Tibial nerve (tissue), 3 donors: ENCODE measurements around the genes IRF2BP1, PGLYRP1, IGFL2, HIF3A, CCDC8 and ZC3H4.

DNA sequence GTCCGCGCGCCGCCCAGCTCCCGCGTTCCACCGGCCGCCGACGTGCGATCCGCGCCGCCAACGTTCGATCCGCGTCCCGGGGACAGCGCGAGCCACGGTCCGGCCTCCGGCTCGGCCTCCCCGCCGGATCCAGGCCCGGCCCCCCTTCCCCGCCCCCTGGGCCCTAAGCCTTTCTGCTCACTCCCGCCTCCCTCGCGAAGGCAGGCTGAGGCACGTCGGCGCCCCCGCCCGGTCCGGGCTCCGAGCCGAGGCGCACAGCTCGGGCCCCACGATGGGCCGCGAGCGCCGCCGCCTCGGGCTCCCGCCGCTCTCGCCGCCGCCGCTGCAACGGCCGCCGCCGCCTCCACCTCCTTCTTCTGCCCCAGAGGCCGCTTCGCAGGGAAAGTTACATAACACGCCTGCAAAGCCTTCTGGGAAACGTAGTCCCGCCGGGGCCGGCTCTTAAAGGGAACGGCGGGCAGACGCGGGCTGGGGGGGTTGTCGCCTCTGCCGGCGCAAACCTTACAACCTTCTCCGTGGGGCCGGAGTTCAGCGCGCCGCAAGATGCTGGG, at the start of gene IRF2BP1:
TSS of gene IRF2BP1 (minus strand) at position 360 of the 551 bp plus-strand sequence.
- PRO-cap: unidirectional peak, minus-strand start at position 358 of the sequence
- RAMPAGE, long total RNA, 3 experiments: no peak in any of the 3 experiments

DNA sequence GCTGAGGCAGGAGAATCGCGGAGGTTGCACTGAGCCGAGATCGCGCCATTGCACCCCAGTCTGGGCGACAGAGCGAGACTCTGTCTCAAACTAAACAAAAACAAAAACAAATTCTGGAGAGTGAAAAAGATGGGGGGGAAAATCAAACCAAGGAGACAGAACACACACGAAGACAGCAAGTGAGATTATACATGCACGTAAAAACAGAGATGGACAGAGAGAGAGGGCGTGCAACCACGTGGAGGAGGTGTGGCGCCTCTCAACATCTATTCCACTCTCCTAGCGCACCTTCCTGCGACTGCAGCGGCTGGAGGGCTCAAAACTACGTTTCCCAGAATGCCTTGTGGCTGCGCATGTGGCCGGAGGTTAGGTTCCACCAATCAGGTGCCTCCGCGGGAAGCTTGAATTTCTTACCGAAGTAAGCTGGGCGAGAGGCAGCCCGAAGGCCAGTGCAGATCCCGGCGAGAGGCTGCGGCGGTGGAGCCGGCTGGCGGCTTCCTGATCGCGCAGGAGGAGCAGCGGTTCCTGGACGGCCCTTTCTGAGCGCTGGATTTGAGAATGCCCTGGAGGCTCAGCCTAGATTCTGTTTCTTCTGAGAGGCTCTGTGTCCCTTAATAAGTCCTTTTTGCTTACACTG, 13.1 kb upstream of the NANOS2 start:
- PRO-cap: no peak
- RAMPAGE, long total RNA, 3 experiments: no peak in any of the 3 experiments

GRCh38 chr19:46022822-46023153, at the start of gene PGLYRP1:
Gene PGLYRP1, minus strand, starts transcription at chr19:46023053.
- PRO-cap: no peak
- RAMPAGE, long total RNA, 3 experiments: no peak in any of the 3 experiments

GRCh38 chr19:46147873-46148306, at the start of gene IGFL2:
Gene IGFL2, plus strand, starts transcription at chr19:46148238.
- PRO-cap: no peak
- RAMPAGE, long total RNA, 3 experiments: no peak in any of the 3 experiments

DNA sequence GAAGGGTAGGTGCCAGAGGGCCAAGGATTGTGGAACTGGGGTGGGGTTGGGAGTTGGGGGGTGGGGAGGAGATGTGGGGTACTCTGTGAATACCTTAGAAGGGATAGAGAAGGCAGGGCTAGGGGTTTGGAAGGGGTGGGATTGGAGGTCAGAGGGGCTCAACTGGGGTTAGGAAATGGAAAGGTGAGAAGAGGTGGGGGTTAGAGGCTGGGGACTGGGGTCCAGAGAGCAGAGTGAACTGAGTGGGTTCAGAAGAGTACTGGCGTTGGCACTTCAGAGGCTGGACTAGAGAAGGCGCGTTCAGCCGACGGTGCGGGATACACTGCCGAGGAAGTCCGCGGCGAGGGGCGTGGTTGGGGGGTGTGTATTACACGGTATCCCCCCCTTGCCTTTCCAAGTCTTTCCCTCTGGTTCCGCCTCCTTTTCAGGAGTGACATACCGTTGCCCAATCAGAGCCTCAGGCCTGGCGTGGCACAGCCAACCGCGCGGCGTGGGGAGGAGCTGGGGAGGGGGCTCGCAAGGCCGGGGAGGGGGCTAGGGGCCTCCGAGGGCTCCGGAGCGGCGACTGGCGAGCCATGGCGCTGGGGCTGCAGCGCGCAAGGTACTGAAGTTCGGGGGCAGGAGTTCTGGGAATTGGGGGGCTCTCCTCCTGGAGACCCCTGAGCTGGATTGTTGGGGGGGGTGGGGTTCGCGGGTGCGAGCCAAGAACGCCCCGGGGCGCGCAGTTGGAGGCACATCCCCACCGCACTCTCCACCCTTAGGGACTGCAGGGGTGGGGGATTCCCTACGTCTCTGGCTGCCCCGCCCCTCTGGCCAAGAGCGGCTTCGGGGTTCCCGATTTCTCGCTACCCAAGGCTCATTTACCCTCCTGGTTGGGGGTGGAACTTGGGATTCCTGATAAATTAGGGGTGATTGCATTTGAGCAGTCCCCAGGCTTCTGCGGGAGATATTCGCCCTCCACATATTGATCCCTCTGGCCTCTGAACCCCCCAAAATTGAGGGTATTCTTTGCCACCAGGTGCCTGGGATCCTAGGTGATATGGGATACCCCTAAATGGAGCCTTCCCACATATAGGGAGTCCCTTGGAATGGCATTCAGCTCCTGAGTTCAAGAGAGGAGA, at the start of gene HIF3A:
TSS of gene HIF3A (plus strand) at position 541 of the 1,121 bp plus-strand sequence.
- PRO-cap: bidirectional peak, plus-strand start at position 547 of the sequence, minus-strand start at position 339 of the sequence; bidirectional peak, plus-strand start at position 763 of the sequence, minus-strand start at position 753 of the sequence
- RAMPAGE, long total RNA, 3 experiments: start-site peak on the plus strand in 1 of 3 experiments, centred at position 543 of the sequence, 71 reads per replicate

DNA sequence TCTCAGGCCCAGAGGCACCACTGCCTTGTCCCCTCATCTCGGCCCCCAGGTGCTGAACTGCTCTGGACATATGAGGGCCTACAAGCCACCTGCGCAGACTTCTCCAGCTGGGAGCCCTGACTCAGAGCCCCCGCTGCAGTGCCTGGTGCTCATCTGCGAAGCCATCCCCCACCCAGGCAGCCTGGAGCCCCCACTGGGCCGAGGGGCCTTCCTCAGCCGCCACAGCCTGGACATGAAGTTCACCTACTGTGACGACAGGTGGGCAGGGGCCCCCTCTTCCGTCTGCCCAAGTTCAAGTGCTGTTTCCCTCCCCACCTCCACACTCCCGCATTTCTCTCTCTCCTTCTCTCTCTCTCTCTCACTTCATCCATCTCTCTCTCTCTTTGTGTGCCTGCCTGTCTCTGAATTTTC, 12.3 kb downstream of the HIF3A start:
- PRO-cap: no peak
- RAMPAGE, long total RNA, 3 experiments: no peak in any of the 3 experiments

GRCh38 chr19:46351050-46351568, 4.2 kb downstream of the PPP5C start:
- PRO-cap: no peak
- RAMPAGE, long total RNA, 3 experiments: no peak in any of the 3 experiments

- PRO-cap: no peak
- RAMPAGE, long total RNA, 3 experiments: no peak in any of the 3 experiments
These were observed 792 bp downstream of the CCDC8 start for GRCh38 chr19:46412569-46412975.

DNA sequence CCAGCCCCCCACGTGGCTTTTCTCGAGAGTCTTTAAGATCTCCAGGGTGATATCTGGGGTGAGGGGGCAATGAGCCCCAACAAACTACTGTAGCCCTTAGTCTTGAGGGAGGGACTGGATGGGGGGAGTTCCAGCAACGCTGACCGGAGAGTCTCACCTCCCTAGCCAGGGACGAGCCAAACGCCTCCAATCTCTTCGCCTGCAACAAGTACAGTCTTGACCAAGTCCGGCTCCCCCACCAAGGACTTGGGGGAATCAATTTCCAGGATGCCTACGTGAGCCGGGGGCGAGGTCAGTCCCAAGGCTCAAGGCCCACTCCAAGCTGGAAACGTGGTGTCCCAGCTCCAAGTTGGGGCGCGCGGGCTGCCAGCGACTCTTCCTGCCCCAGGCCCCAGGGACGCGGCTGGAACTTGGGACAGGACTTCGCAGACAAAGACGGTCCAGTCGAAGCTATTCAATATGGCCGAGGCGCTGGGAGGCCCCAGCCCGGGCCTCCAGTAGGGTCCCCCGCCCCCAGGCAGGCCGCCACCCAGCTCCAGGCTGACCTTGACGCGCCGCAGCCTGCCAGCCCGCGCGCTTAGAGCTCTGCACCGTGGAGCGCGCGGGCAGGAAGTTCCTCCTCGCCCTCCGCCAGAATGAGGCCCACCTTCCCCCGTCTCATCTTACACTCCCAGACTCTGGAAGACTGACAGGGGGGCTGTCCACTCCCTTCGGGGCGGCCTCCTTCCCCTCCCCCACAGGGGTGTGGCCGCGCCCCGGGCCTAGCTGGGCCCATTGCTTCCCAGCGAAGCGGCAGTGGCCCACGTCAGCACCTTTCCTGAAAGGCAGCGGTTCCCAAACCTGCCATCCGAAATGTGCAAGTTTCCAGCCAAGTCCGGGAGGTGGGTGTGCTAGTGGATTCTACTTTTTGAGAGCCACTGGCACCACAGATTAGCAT, at the start of gene CCDC8:
TSS of gene CCDC8 (minus strand) at position 589 of the 937 bp plus-strand sequence.
- PRO-cap: bidirectional peak, plus-strand start at position 784 of the sequence, minus-strand start at position 637 of the sequence
- RAMPAGE, long total RNA, 3 experiments: start-site peak on the minus strand in 2 of 3 experiments, centred at positions 578 to 600 of the sequence, 12 to 16 reads per replicate

DNA sequence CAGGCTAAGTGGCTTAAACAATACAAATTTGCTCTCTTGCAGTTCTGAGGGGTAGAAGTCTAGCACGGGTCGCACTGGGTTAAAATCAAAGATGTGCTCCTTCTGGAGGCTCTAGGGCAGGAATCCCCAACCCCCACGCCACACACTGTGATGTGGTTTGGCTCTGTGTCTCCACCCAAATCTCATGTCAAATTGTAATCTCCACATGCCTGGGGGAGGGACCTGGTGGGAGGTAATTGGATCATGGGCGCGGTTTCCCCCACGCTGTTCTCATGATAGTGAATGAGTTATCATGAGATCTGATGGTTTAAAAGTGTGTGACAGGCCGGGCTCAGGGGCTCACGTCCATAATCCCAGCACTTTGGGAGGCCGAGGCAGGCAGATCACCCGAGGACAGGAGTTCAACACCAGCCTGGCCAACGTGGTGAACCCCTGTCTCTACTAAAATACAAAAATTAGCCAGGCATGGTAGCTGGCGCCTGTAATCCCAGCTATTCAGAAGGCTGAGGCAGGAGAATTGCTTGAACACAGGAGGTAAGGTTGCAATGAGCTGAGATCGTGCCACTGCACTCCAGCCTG, 26.5 kb upstream of the CALM3 start:
- PRO-cap: no peak
- RAMPAGE, long total RNA, 3 experiments: no peak in any of the 3 experiments

DNA sequence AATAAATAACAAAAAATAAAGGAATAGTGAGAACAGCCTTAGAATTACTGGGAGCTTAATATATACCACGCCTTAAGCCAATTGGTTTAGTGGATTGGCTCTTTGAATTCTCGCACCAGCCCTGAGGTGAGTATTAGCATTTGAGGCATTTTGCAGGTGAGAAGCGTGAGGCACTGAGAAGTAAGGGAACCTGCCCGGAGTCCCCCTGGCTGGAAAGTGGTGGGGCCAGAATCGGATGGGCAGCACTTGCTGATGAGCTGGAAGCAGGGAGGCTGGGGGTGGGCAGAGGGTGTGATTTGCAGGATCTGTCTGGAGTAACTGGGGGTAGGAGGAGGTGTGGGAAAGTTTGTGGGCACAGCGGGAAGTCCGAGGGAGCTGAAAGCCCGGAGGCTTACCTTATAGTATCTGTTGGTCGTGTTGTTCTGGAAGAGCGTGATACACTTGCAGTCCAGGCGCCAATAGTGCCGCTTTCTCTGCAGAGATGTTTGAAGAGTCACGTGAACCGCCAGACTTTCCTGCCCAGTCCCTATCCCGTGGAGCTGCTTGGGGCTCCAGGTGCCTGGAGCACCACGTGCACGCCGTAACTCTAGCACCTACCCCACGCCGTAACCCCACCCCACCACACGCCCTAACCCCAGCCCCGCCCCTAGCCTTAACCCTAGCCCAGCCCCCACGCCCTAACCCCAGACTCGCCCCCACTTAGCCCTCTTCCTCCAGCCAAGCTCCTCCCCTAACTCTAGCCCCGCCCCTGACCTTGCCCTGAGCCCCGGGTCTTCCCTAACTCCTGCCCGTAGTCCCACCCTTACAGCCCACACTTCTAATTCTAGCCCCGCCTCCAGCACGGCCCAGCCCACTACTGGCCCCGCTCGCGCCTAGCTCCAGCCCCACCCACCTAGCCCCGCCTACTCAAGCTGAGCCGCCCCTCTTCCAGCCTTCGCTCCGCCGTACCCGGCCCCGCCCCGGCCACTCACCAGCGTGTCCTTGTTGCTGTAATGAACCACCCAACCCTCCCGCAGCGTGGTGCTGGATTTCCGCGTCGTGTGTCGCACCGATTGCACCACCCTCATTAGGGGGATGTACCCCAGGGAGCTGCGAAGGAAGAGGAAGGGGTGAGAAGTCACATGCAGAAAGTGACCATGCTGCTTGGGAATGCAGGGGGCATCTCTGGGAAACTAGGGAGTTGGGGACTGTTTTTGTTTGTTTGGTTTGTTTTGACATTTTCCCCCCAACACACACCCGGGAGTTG, 19.7 kb downstream of the PRKD2 start:
- PRO-cap: no peak
- RAMPAGE, long total RNA, 3 experiments: no peak in any of the 3 experiments

DNA sequence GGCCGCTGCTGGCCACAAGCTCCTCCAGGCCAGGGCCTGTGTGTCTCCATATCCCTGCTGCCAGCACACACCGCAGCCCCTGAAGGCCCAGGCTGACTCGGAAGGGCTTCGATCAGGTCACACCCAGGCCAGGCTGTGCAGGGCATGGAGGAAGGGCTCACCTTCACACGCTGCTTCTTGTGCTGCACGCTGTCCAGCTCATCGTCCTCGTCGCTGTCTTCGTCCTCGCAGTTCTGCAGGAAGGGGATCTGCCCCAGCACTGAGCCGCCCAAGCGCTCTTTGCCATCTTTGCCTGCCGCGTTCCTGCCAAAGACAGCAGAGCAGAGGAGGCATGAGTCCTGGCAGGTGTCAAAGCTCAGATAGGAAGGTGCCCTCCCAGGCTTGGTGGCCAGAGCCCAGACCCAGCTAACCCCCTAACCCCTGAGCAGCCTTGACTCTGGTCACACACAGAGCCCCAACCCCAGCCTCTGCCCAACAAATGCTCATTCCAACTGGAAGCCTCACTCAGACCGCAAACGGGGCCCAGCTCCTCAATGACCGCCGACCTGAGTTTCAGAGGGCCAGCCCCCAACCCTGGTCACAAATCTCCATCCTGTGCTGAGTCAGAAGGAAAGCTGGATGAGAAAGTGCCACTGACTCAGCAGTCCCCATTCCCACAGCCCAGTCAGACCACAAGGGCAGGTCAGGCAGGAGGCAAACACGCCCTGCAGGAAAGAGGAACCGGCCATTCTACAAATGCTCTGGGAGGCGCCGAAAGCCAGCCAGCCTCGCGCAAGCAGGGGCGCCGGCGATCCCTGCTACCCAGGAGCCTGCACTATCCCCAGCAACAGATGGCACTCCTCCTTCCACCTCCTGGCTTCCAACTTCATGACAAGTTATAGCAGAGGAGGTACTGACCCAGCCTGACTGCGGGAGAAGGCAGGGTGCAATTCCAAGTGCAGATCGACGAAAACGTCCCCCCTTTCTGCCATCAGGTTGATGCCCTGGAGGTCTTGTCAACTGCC, 14.0 kb upstream of the PRKD2 start:
- PRO-cap: no peak
- RAMPAGE, long total RNA, 3 experiments: no peak in any of the 3 experiments

DNA sequence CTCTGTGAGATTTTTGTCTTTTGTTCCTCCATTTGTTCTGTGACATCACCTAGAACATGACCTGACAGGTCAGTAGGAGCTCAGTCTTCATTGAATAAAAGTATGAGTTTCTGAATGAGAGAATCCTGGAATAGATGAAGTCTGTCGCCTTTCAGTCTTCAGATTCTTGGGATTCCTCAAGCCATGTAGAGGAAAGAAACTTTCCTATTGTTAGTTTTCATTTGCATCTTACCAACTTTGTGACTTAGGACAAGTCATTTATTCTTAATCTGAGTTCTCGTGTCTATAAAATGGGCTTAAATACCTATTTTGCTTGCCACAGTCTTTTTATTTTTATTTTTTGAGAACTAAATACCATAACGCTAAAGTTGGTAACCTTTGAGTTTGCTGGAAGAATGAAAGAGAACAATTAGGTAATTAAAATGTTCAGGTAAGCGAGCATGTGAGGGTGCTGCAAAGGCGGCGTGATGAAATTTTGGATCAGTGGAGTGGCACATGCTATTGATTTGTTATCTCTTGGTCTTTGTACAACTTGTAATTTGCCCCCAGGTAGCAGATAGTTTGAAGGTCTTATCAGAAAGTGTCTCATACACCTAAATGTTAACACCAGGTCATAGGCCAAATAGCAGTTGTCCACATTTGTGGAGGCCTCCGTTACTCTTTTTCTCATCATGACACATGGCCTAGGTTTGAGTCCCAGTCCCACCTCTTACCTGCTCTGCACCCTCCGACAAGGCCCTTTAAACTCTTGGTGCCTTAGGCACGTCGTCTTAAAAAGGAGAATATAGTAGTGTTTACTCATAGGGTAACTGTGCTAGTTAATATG, 14.7 kb downstream of the ARHGAP35 start:
- PRO-cap: no peak
- RAMPAGE, long total RNA, 3 experiments: no peak in any of the 3 experiments

- PRO-cap: bidirectional peak, plus-strand start at chr19:47111472, minus-strand start at chr19:47111130
- RAMPAGE, long total RNA, 3 experiments: no peak in any of the 3 experiments
These were observed 2.5 kb downstream of the ZC3H4 start for GRCh38 chr19:47110883-47111666.

DNA sequence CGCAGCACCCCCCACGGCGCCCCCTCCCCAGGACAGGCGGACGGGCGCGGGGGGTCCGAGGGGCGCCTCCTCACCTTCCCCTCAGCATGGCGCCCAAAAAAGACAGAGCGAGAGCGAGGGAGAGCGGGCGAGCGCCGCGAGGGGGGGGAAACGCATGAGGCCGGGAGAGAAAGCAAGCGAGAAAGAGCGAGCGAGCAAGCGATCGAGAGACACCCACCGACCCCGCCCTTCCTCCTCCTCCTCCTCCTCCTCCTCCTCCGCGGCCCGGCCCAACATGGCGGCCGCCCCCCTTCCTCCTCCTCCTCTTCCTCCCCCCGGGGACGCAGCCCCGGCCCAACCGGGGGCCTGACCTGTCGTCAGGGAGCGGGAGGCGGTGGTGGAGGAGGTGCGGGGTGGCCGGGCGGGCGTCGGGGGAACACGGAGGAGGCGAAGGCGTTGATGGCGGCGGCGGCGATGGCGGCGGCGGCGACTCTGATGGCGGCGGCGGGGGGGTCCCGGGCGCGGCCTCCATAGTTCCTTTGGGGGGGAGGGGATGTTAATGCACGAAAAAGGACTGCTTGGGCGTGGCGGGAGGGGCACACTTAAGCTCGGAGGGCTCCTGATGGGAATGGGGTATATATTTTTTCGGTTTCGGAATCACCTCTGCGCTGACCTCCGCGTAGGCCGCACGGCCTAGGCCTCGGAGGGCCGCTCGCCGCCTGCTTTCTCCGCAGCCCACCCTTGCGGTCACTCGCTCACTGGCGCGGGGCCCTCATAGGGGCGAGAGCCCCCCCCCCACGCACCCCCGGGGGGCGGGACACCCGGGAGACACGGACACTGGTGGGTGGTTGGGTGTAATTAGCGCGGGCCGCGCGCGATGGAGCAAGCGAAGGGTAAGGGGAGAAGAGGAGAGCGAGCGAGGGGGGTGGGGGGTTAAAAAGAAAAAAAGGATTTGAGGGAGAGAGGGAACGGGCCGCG, 1.2 kb downstream of the ZC3H4 start:
- PRO-cap: bidirectional peak, plus-strand start at position 253 of the sequence, minus-strand start at position 156 of the sequence; bidirectional peak, plus-strand start at position 474 of the sequence, minus-strand start at position 485 of the sequence; bidirectional peak, plus-strand start at position 812 of the sequence, minus-strand start at position 728 of the sequence
- RAMPAGE, long total RNA, 3 experiments: start-site peak on the minus strand in 3 of 3 experiments, centred at positions 116 to 426 of the sequence, 19 to 484 reads per replicate

DNA sequence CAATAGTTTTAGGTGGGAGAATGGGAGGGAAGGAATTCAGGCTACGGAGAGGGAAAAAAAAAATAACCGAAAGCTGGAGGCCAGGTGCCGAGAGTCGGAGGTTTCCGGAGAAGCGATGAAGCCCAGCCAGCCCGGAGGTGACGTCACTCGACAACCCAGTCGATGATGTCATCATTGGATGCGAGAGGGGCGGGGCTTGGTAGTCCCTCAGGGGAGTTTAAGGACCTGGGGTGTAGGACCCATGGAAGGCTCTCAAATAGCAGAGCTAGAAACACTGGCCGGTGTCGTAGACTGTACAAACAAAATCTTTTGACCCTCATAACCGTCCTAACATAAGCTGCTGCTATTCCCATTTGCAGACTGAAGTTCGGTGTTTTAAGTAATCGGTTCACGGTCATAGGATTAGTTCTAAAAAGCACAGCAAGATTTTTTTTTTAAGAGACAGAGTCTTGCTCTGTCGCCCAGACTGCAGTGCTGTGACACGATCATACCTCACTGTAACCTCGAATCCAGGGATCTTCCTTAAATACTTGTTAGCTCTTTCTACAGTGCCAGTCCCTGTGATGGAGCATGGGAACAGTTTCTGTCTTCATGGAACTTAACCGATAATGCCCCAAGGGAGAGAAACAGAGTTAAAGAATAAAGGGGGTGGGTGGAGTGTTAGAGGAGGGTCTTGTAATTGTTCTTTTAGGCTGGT, at the start of gene ZC3H4:
TSS of gene ZC3H4 (minus strand) at position 124 of the 697 bp plus-strand sequence.
- PRO-cap: bidirectional peak, plus-strand start at position 235 of the sequence, minus-strand start at position 96 of the sequence
- RAMPAGE, long total RNA, 3 experiments: no peak in any of the 3 experiments

GRCh38 chr19:47210554-47211310, 20.3 kb downstream of the BBC3 start:
- PRO-cap: no peak
- RAMPAGE, long total RNA, 3 experiments: no peak in any of the 3 experiments

- PRO-cap: no peak
- RAMPAGE, long total RNA, 3 experiments: start-site peak on the plus strand in 1 of 3 experiments, at chr19:47272973-47273045 at its widest, 33 reads per replicate
These were observed 1.7 kb upstream of the INAFM1 start for GRCh38 chr19:47272924-47273444.

GRCh38 chr19:47316698-47317235, 7.1 kb downstream of the C5AR1 start:
- PRO-cap: no peak
- RAMPAGE, long total RNA, 3 experiments: no peak in any of the 3 experiments

DNA sequence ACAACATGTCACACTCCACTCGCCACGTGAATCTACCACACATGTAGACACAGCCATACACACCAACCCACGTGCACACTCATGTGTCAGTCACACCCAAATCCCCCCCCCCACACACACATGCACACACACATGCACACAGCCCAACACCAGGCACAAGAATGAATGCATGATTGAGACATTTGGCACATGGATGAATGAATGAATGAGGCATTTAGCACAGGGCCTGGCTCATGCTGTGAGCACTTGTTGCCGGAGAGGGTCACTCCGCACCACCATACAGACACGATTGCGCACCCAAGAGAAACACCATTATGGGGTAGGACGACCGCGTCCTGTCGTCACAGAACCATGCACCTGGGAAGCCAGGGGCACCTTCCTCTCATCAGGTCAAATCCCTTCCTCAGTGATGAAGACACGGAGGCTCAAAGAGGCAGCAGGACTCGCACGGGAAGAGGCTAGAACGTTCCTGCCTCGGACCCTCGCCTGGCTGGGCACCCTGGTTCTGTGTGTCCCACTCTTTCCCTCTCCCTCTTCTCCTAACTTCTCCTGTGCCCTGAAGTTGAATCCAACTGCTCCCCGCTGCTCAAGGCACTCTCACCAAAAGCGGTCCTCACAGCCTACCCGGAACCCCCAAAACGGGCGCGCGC, 1.4 kb downstream of the MEIS3 start:
- PRO-cap: no peak
- RAMPAGE, long total RNA, 3 experiments: no peak in any of the 3 experiments